Diencephalon (tissue), 2 donors: ENCODE measurements around a stretch of chr4.

- RAMPAGE, long total RNA: no peak
Measured at GRCh38 chr4:109814705-109815144, 837 bp upstream of the GAR1 start.

- RAMPAGE, long total RNA: no peak
Measured at GRCh38 chr4:109915247-109916272, 2.9 kb downstream of the EGF start.

GRCh38 chr4:109985979-109986270 is 73.2 kb downstream of the EGF start:
- RAMPAGE, long total RNA: no peak

DNA sequence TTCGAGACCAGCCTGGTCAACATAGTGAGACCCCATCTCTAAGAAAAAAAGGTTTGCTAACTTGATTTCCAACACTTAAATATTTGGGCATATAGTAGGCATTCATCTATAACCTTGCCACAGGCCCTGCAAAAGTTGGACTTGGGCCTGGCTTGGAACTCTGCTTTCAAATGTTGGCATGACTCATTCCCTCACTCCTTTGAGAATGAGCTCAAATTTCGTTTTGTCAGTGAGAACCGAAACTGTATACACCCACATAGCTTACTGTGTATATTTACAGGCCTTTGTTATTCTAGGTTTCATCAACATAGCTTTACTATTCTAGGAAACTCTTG is 88.7 kb upstream of the ELOVL6 start:
- RAMPAGE, long total RNA: no peak

DNA sequence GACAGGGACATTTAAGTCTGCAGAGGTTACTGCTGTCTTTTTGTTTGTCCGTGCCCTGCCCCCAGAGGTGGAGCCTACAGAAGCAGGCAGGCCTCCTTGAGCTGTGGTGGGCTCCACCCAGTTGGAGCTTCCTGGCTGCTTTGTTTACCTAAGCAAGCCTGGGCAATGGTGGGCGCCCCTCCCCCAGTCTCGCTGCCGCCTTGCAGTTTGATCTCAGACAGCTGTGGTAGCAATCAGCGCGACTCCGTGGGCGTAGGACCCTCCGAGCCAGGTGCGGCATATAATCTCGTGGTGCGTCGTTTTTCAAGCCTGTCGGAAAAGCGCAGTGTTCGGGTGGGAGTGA is 253.3 kb upstream of the PITX2 start:
- RAMPAGE, long total RNA: no peak

DNA sequence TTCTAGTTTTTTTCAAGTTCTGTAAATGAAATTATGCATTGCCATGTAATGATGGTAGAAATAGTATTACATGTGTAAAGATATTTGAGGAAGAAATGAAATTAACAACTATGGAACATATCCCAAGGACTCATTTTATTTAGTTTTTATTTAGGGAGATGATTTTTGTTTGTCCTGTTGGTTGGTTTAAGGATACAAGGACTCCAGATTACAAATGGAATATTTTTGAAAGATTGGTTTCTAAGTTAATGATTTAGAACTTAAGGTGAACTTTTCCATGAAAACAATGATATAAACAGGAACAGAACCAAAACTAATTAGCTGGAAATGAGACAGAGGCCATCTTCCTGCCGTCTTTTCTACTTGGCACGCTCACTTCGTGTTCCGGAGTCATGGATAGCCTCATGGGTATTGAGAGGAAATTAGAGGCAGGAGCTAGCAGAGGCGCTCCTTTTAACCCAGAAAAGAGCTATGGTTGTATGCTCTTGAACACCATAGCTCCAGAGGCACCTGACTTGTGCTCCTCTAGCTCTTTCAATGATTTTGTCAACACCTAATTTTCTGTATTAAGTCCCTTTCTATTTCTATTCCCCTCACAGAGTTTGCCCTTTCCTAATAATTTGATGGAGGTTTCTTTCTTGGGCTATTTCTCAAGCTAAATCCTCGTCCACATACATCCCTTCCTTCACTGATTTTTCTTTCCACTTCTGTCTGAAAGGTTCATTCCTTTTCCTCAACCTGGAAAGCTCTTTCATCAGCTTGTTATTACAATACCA is 2.5 kb downstream of the FAM241A start:
- RAMPAGE, long total RNA: no peak

GRCh38 chr4:112279057-112279513 is 6.6 kb downstream of the TIFA start:
- RAMPAGE, long total RNA: no peak

DNA sequence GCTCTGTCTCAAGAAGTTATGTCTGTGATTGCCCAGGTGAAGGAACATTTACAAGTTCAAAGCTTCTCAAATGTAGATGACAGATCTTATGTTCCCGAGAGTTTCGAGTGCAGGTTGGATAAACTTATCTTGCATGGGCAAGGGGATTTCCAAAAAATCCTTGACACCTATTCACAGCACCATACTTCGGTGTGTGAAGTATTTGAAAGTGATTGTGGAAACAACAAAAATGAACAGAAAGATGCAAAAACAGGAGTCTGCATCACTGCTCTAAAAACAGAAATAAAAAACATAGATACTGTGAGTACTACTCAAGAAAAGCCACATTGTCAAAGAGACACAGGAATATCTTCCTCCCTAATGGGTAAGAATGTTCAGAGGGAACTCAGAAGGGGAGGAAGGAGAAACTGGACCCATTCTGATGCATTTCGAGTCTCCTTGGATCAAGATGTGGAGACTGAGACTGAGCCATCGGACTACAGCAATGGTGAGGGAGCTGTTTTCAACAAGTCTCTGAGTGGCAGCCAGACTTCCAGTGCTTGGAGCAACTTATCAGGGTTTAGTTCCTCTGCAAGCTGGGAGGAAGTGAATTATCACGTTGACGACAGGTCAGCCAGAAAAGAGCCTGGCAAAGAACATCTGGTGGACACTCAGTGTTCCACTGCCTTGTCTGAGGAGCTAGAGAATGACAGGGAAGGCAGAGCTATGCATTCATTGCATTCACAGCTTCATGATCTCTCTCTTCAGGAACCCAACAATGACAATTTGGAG is 85.0 kb downstream of the NEUROG2 start:
- RAMPAGE, long total RNA: no peak

- RAMPAGE, long total RNA: no peak
Measured at GRCh38 chr4:112645428-112645964, 8.6 kb downstream of the LARP7 start.

DNA sequence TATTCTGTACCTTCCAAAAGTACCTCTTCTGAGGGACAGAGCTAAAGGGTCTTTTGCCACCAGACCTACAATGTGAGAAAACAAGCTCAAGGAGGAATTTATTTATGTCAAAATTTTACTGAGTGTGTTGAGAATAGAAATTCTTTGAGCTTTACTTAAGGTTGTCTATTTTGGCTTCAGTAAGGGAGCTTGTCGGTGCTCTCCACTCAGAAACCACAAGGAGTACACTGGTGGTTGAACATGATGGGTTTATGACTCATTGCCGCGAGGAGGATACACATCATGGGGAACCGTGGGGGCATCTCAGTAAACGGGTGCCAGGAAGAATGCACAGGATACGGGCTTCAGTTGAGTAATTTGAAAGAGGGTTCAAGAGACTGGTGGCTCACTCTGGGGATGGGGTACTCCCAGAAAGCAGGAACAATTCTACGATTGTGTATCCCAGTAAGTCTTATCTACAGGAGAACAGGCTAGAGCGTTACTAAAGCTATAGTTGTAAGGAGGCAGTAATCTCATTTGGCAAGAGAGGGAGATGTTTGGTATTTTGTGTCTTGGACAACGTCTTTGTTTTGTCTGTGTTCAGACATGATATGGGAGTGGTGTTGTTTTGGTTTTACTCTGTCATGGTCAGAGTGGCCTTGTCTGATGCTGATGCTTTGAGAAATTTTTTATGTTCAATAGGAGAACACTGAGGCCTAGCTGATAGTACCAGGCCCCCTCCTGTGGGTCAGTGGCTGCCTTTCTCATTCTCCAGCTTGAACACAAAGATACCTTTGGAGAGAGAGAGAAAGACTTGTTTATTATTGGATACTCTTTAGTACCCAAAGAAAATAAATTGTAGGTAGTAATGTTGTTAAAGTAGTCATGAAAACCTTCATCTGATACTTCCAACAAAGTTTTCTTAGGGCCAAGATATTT is 3.3 kb downstream of the ANK2 start:
- RAMPAGE, long total RNA: no peak

DNA sequence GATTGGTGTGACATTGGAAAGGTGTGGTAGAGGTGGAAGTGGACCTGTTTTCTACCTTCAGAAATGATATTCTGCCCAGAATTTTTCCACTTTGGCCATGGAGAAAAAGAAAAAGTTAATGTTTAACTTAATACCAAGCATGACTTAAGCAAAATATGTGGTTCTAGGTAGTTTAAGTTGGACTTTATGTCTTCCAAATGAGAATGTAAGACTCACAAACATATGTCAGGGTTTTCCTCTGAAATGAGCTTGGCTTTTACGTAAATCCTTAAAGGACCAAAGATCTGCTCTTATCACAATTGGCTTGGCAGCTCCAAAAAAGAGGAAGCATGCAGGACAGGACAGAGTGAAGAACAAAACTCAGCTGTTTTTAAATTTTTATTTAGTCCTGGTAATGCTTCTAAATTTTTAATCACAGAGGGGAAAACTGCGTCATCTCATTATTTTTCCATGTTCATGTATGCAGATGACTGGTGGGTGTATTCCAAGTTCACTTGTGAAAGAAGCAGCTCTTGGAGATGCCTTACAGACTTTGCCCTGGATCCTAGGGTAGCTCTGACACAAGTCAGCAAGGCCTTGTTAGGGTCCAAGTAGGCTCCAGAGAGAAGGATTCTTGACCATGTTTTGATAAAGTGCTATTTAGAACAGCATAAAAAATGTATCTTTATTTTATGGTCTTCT is 98.2 kb downstream of the ANK2 start:
- RAMPAGE, long total RNA: no peak

GRCh38 chr4:113470016-113470598 is 291.4 kb downstream of the CAMK2D start:
- RAMPAGE, long total RNA: no peak

- RAMPAGE, long total RNA: no peak
Measured at GRCh38 chr4:113471784-113472367, 289.7 kb downstream of the CAMK2D start.

DNA sequence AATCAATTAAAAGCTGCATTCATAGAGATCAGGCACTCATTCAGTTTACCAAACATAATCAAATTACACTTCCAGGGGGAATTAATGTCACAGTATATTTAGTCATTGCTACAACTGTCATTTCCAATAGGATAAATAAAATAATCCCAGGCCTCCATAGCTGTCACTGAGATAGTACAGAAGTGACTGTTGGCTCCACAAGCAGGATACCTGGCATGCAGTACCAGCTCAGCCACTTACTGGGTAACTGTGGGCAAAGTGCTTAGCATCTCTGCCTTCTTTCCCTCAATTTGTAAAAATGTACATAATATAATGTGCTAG is 128.1 kb downstream of the CAMK2D start:
- RAMPAGE, long total RNA: no peak

GRCh38 chr4:113738083-113738454 is 23.5 kb downstream of the CAMK2D start:
- RAMPAGE, long total RNA: no peak

- RAMPAGE, long total RNA: no peak
Measured at GRCh38 chr4:113745538-113746169, 15.9 kb downstream of the CAMK2D start.

GRCh38 chr4:113762953-113763608 is 1.5 kb upstream of the CAMK2D start:
- RAMPAGE, long total RNA: no peak

- RAMPAGE, long total RNA: no peak
Measured at GRCh38 chr4:116925850-116926311, 159.5 kb downstream of the TRAM1L1 start.

GRCh38 chr4:117834415-117834814 is 199.9 kb upstream of the NDST3 start:
- RAMPAGE, long total RNA: no peak

DNA sequence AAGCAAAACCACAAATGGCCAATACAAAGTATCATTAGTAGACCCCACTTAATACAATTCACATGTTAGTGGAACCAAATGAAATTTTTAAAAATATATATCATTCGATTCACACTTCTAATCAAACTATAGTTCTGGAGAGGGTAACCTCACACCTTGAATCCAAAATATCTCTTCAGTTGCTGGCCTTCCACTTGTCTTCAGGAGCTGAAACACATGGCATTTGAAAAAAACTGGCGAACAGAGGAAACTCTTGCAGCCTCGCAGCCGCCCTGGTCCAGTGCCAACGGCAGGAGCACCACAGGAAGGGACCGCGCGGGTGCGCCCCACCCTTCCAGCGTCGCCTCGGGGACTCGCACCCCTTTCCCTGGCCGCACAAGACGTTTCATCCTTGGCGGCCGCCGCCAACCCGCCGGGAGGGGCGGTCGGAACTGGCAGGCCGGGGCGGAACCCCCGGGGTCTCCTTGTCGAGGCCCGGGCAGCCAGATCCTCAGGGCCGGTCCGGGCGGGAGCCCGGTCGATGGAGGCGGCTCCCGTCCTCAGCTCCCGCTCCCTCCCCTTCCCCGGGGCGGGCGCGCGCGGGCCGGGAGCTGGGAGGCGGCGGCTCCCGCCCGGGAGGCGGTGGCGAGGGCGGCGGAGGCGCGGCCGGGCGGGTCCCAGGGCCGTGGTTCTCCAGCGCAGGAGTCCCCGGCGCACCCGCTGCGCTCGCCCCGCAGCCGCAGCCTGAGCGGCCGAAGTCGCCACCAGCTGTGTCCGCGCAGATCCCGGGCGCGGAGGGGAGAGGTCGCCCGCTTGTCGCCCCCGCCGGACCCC is 1.1 kb upstream of the NDST3 start:
- RAMPAGE, long total RNA: no peak